ENCODE data around the gene SH2D2A.

DNA sequence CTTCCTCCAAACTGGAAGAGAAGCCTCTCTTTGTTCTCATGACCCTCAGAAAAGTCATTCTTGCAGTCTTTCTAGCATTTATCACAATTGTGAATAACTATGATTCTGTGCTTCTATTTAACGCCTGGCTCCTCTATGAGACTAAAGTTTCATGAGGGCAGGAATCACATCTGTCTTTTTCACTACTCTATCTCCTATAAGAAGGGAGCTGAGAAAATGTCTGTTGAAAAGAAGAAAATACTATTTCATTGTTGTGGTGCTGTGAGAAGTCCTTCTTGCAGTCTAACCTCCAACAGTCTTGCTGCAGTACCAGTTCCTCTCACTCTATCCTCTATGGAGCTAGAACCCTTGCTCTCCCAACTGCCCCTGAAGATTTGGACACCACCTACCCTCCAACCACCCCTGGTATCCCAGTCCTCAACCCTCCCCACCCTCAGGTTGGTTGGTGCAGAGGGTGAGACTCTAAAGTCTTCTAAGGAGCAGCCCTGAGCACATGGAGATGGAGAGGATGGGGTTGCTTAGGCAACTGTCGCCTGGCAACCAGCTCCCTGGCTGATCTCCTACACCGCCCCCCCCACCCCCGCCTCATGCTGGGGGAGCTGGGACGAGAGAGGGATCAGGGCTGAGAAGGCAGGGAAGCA is 13.8 kb downstream of the MEF2D start:
- PRO-cap, result no peak

GRCh38 chr1:156487626-156488392 is 12.8 kb downstream of the MEF2D start:
- PRO-cap, result no peak

- PRO-cap, result no peak
Observed at GRCh38 chr1:156494100-156494887, 6.3 kb downstream of the MEF2D start.

- PRO-cap, result no peak
Observed at GRCh38 chr1:156496974-156497523, 3.5 kb downstream of the MEF2D start.

DNA sequence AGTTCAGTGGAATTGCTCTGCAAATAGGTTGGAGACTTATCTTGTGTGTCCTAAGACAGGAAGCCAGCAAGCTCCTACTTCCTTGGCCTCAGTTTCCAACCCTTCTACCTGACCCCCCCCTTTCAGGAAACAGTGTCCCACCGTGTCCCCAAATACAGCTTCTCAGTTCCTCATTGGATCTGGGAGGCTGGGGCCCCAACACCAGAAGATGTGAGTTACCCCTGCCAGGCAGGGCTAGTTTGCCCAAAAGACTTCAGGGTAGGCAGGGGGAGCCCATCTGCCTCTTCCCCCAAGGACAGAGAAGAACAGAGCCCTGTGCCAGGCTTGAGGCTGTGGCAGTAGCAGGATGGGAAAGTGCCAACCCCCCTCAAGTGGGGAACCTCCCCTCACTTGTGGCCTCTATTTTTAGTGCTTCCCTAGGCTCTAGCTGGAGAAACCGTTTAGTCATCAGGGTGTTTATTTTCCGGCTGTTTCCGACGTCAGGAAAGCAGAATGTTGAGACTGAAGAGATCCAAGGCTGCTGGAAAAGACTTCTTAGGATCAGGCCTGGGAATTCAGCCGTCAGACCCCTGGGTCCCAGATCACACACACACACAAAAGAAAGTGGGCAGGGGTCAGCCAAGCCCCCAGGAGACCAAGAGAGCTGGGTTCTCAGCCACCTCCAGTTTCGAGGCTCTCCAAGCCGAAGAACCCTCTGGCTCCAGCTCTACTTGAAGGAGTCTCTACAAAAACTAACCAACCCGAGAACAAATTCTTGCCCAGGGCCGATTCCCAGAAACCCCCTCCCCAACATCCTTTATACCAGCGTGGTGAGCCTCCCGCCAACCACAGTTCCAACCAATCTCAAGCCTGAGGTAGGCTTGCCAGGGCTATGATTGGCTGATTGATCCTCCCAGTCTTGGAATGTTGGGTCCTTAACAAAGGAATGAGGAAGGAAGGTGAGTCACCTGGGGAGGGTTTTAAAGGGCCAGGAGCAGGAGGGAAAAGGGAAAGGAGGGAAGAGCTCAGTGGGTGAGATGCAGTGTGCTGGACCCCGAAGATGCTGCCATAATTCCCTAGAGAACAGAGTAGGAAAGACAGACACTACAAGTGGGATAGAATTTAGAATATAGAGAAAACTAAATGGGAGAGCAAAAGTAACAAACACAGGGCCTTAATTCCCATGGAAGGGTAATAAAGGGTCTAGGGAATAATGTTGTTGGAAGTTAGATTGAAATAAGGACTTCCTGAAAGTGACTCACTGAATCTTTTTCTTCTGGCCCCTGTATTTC is 2.5 kb upstream of the MEF2D start:
- PRO-cap, result bidirectional peak, plus-strand start at position 490 of the sequence, minus-strand start at position 356 of the sequence; bidirectional peak, plus-strand start at position 990 of the sequence, minus-strand start at position 845 of the sequence

DNA sequence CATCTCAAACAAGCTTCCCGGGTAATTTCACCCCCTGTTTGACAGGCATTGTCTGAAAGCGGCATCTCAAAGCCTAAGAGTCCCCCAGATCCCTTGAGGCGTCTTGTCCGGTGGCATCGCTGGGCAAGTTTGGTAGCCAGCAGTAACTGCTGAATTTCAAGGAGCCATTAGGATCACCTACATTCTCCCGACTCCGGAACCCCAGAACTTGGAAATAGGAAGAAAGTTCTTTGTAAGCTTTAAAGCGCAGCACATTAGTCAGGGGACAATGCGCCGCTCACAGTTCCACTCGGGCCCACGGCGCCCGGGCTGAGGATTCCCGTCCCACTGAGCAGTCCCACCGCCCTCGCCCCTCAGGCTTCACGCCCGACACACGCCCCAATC is 336 bp downstream of the IQGAP3 start:
- PRO-cap, result no peak

DNA sequence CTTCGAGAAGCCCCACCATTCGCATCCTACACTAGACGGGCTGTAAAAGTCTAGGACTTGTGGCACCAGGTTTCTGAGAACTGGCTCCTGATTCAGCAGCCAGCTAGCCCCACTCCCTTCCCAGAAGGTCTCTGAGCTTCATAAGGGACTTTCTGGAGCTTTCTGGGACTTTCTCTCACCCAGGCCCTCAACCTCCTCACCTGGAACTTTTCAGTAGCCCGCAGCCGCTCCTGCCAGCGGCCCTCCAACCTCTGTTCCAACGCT is 993 bp downstream of the NES start:
- PRO-cap, result no peak

DNA sequence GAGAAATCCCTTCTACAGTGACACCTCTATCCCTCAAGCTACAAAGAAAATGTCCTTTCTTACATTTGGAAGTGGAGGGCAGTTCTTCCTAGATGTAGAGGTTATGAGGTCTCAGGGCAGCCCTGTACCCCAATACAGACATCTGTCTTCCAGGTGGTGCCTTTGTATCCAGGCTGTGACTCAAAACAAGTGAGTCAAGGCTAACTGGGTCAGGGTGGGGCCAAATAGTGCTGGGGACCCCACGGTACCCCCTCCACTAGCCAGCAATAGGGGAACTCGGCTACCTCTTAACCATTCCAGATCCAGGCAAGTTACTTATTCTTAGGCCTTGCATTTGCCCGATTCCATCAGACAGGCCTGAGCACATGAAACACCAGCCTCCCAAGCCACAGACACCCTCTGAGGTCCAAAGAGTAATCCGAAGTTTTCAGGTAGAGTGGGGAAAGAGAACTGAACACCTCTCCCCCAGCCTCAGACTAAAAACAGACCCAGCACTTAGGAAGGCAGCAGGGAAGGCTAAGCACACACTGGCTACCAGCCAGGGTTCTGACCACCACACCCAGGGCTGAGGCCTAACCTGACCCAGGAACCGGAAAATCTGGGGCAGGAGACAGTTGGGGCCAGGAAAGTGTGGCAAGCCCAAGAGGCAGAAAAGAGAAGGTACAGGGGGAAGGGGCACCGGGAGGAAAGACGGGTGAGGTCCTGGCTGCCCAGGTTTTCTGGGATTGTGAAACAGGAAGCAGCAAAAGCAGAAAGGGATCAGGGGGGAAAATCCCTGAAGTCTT is 3.1 kb downstream of the HDGF start:
- PRO-cap, result bidirectional peak, plus-strand start outside the sequence, minus-strand start at position 727 of the sequence

DNA sequence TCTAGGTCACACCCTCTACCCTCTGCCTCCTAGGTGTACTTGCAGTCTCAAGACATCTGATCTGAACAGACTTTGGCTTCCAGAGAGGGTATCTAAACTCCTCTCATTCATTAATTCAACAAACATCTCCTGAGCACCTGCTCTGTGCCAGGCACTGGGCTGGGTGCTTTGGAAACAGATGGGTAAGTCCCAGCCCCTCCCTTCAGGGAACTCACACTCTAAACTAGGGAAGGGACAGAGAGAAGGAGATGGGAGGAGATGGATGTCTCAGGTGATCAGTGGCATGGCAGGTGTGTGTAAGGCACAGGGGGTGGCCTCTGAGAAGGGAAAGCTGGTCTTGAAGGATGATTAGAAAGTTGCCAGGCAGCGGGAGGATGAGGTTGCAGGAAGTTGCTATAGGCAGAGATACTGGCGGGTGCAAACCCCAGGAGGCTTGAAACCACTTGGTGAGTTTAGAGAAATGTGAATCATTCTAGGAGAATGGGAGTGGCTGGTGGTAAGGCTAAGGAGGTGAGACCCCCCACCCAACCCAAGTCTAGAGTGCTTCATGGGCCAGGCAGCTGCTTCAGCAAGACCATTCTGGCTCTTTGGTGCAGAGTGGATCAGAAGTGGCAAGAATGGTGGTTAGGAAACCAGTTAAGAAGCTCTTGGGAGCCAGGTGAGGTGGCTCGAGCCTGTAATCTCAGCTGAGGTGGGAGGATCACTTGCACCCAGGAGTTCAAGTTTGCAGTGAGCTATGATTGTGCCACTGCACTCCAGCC is 9.1 kb downstream of the SH2D2A start:
- PRO-cap, result no peak

GRCh38 chr1:156813599-156814690 is 2.7 kb downstream of the SH2D2A start:
- PRO-cap, result unidirectional peak, plus-strand start at chr1:156814006

- PRO-cap, result bidirectional peak, plus-strand start at chr1:156816956, minus-strand start at chr1:156816748
Observed at GRCh38 chr1:156816584-156817173, at the start of gene SH2D2A. TSS of gene SH2D2A (minus strand) at chr1:156816848.

DNA sequence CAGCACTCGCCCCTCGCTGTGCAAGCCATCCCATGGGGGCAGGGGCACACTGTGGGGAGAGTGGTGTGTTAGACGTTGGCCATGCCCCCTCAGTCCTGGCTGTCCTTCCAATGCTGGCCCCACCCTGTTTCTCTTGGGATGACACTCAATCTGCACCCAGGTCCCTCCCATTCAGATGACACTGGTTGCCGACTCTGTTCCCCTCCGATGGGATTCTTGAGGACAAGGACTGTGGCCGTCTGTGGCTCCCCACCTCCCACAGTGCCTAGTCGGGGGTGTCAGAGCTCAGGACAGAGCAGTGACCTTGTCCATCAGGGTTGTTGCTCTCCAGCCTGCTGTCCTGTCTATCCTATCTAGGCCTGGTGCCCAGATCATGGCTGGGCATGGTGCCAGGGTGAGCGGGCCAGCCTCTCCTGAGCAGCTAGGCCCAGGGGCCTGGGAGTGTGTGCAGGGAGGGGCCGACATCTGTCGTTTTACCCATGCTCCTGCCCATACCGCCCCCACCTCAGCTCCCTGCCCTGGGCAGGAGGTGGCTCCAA is 6.7 kb downstream of the INSRR start:
- PRO-cap, result no peak

- PRO-cap, result no peak
Observed at GRCh38 chr1:156895569-156895856, 2.0 kb downstream of the PEAR1 start.

DNA sequence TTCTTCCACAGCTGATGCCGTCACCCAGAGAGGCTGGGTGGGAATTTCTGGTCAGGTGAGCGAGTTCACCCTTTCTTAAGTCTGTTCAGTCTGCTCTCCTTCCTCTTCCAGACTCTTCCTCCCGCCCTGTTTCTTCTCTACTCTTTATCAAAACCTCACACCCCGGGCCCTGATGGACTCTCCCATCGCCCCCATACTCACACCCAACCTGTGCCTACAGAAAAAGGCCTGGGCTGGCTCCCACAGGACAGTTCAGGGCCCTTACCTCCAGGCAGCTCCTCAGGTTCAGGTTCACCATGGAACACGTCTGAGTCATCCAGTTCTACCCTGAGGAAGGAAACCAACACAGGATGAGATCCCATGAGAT is 20.7 kb downstream of the LRRC71 start:
- PRO-cap, result no peak

GRCh38 chr1:156994993-156995750 is 50.4 kb downstream of the ARHGEF11 start:
- PRO-cap, result no peak

GRCh38 chr1:157055698-157056109 is 10.2 kb upstream of the ARHGEF11 start:
- PRO-cap, result no peak

GRCh38 chr1:157148373-157148874 is 10.2 kb upstream of the ETV3 start:
- PRO-cap, result no peak

DNA sequence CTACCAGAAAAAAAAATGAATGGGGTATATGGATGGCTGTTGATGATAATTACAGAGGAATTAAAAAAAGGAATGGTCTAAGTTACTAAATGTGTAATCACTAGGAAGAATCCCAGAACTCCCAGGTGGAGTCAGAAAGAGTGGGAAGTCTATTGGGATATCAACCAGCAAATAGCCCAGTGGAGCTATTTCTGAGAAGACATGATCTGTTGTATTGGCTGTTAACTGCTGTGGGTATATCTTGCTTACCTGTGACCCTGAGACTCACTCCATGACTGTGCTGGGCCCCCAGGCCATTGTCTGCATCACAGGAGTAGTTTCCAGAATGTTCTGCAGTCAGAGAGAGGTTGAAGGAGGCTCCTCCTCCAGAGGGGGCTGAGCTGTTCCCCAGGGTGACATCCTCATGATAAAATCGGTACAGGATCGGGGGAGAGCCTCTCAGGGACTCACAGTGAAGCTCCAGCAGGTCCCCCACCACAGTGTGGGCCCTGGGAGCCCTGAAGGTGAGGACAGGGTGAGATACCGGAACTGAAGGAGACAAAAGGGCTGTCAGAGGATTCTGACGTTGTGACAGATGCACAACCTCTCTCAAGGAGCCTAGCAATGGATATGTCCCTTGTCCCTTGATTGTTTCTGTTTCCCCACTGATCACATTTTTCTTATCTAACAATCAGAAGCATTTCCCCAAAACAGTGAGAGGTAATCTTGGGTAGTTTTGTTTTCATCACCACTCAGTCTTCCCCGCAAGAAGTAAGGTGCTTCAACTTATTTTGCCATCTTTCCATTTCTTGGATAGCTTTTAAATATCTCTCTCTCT is 5.3 kb downstream of the FCRL3 start:
- PRO-cap, result no peak

- PRO-cap, result no peak
Observed at GRCh38 chr1:157804779-157805230, 15.1 kb downstream of the FCRL1 start.

GRCh38 chr1:157806407-157807597 is 13.1 kb downstream of the FCRL1 start:
- PRO-cap, result no peak

Data from bile duct (tissue), 1 donor.